Retinal pigment epithelial cell (primary cell): ENCODE data around the gene OPN4.

GRCh38 chr10:86499723-86500980 lies 21.4 kb downstream of the WAPL start:
- RRBS = no CpG with 5 or more reads among the region's 11 CpGs

GRCh38 chr10:86654393-86654866 lies at the start of gene OPN4:
TSS of gene OPN4 (plus strand) at chr10:86654547.
- RRBS = no CpG with 5 or more reads among the region's 14 CpGs

DNA sequence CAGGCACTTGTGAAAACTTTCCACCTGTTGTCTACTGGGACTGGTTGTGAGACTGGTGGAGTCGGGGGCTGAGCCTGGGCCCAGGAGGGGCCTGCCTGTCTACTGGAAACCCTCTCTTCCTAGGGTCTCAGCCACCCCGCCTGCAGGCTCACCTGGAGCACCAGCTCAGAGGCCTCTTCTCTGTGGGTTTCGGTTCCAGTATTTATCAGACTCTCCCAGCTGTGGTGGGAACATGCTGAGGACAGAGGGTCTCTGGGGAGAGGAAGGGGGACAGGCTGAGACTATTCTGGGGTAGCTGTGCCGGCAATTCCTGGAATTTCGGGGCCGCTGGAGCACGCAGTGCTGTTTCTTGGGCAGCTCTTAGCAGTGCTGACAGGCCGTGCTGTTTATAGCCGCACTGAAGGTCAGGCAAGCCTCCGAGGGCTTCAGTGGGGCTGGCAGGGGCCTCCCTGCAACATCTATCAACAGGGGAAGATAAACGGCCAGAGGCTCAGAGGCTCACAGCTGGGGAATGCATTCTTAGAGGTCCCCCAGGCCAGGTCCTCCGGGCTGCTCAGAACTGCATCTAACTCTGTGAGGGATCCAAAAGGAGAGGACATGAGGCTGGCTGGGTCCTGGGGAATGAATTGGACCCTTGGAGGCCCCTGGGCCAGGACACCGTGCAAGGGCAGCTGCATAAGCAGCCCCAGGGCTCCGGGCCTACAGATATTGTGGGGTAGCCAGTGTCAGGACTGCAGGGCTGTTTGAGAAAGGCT lies 4.0 kb downstream of the LDB3 start:
- RRBS = no CpG with 5 or more reads among the region's 14 CpGs

DNA sequence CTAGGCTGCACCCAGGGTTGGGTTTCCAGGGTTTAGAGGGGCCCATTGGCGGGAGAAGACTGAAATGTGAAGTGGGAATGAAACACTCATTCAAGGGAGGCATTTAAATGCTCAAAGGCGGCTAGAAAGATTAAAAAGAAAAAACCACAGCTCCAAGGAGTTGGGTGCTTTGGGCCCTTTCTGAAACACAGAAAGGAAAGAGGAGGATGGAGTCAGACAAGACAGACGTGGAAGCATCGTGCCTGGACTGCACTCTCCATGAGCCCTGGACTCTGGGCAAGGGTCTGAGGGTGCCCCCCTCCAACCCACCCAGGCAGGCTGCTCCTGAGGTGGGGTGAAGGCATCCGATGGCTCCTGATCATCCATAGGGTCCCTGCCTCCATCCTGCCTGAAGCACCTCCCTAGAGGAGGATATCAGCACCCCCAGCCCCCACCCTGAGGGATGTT lies 6.3 kb downstream of the LDB3 start:
- RRBS = no CpG with 5 or more reads among the region's 5 CpGs

DNA sequence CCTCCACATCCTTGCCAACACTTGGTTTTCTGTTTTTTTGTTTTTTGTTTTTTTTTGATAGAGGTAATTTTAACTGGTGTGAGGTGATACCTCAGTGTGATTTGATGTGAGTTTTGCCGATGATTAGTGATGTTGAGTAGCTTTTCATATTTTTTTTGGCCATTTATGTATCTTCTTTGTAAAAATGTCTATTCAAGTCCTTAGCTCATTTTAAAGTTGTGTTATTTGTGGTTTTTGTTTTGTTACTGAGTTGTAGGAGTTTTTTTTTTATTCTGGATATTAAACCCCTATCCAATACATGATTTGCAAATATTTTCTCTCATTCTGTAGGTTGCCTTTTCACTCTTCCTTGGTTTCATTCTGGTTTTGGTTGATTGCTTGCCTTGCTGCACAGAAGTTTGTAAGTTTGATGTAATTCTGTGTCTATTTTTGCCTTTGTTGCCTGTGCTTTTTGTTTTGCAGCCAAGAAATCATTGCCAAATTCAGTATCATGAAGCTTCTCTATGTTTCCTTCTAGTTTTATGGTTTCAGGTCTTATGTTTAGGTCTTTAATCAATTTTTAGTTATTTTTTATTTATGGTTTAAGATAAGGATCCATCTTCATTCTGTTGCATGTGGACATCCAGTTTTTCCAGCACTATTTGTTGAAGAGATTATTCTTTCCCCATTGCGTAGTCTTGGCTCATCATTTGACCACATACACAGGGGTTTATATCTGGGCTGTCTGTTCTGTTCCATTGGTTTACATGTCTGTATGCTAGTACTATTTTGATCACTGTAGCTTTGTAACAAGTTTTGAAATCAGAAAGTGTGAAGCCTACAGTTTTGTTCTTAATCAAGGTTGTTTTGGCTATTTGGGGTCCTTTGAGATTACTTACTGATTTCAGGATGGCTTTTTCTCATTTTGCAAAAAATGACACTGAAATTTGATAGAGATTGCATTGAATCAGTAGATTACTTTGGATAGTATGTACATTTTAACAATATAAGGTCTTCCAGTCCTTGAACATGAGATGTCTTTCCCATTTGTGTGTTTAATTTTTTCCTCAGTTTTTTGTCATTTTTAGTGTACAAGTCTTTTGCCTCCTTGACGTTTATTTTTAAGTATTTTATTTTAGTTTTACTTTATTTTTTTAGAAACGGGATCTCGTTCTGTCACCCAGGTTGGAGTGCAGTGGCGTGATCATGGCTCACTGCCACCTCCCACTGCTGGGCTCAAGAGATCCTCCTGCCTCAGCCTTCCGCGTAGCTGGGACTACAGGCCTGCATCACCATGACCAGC lies 26.5 kb downstream of the BMPR1A start:
- RRBS = no CpG with 5 or more reads among the region's 8 CpGs

DNA sequence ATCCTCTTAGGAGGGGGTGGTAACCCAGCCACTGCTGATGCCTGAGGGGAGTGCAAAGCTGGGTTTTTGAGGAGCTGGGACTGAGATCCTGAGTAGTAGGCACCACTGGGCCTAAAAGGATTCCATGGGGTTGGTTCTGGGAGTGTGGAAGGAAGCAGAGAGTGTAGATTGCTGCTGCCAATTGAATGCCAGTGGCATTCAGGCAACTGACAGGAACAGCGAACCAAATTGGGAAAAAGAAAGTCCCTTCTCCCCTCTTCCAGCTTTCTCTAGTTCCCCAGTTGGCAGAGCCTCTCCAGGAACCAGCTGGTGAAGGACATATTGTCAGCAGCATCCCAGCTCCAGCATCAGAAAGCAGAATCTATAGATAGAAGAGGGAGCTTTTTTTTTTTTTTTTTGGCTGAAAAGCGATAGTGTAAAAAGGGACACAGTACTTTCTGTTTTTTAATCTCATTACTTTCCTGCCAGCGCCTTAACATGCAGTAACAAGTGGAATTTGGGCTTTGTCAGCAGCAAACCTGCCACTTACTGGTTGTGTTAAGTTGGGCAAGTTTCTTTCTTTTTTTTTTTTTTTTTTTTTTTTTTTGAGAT lies 91.5 kb downstream of the MMRN2 start:
- RRBS = no CpG with 5 or more reads among the region's 3 CpGs

DNA sequence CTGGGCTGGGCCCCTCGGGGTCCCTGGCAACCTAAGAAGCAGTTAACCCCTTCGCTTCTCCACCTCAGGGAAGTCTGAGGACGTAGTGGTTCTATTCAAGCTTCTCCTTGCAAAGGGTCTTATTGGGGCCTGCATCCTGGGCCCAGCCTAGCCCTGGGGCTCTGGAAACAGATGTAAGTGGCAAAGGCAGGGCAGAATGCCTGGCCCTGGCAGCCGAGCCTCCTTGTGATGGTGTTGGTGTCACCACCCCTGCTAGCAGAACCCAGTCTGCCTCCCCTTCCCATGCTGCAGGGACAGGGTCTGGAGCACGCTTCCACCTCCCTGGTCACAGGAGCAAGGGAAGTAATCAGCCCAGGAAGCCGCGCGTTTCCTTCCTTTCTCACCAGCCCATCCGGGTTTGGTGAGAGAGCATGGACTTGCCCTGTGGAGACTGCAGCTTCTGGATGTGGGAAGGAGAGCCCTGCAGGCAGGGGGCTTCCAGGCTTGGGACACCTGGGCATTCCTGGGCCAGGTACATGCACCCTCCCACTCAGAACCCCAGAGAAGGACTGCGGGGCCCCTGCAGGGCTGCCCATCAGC lies 2.0 kb downstream of the MMRN2 start:
- RRBS = no CpG with 5 or more reads among the region's 10 CpGs

DNA sequence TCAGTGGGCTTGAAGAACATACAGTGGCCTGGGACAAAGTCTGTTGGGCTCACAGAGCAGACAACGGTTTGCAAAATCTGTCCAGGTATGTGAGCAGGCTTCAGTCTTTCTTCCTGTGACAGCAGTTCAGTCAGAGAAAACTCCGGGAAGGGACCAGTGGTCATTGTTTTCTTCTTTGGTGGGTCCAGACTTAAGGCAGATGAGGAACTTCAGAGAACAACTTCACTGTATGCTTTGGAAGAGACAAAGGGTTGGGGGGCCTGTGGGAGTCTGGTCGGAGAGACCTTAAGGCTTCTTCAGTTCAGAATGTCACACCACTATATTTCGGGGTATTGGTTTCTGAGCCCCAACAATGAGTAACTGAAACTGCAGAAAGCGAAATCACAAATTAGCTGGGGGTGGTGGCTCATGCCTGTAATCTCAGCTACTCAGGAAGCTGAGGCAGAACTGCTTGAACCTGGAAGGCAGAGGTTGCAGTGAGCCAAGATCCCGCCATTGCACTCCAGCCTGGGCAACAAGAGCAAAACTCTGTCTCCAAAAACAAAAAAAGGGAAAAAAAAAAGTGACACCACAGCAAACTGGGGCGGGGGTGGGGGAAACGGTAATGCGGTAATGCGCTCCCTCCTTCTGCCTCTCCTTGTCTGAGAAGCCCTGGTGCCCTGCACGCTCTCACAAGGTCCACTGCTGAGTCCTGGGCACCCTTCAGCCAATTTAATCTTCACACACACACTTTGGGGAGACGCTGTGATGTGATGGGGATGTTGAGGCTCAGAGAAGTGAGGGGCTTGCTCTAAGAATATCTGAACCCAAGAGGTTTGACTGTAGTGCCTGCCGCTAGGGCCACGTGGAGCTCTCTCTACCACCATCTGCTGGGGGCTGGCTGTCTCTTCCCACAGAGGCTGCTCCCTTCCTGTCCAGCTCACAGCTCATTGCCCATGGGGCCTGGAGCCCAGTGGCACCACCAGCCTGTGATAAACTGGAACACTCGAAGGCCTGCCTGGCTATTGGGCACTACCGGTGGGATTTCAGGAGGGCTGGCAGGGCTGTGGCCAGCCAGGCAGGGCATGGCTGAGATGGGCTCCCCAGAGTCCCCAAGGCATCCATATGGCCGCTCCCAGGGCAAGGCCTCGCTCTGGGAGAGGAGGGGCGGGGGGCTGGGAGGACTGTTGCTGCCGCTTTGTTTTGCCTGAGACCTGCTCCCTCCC lies 2.0 kb upstream of the ADIRF start:
- RRBS = no CpG with 5 or more reads among the region's 20 CpGs

DNA sequence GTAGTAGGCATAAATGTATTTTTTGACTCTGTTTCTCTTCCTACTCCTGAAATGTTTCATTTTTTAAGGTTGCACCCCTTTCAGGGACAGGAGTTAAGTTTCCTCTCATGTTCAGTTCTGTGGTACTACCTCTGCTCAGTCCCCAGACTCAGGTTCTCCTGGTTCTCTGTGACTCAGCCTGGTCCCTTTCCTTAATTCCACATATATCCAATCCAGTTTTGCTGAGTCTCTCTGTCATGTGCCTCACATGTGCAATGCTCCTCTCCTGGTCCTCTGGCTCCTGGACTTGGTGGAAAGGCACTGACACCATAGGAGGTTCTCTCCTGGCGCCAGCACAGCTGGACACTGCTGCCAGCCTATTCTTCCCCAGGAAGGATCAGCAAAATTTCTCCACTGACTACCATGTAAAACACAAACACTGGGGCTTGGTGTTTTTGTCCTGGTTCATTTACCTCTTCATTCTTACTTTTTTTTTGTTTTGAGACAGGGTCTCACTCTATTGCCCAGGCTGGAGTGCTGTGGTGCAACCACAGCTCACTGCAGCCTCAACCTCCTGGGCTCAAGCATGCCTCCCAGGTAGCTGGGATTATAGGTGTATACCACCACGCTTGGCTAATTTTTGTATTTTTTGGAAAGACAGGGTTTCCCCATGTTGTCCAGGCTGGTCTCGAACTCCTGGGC lies 27.7 kb downstream of the GLUD1 start:
- RRBS = no CpG with 5 or more reads among the region's 3 CpGs

GRCh38 chr10:87082910-87083660 lies 11.6 kb downstream of the GLUD1 start:
- RRBS = no CpG with 5 or more reads among the region's 6 CpGs

- RRBS = no CpG with 5 or more reads among the region's 5 CpGs
Observed at GRCh38 chr10:87083733-87084266, 10.8 kb downstream of the GLUD1 start.

DNA sequence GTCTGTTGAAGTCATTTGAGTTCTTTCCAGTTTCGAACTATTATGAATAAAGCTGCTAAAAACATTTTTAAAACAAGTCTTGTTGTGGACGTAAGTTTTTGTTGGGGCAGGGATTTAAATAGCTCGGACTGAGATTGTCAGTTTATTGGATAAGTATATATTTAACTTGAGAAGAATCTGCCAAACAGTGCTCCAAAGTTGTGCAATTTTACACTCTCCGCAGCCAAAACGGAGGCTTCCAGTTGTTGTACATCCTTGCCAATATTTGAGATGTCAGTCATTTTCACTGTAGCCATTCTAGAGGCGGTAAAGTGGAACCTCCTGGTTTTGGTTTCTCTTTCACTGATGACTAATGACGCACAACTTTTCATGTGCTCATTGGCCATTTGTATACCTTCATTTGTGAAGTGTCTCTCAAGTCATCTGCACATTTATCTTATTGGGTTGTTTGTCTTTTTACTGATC lies 24.4 kb upstream of the NUTM2A start:
- RRBS = no CpG with 5 or more reads among the region's 7 CpGs

DNA sequence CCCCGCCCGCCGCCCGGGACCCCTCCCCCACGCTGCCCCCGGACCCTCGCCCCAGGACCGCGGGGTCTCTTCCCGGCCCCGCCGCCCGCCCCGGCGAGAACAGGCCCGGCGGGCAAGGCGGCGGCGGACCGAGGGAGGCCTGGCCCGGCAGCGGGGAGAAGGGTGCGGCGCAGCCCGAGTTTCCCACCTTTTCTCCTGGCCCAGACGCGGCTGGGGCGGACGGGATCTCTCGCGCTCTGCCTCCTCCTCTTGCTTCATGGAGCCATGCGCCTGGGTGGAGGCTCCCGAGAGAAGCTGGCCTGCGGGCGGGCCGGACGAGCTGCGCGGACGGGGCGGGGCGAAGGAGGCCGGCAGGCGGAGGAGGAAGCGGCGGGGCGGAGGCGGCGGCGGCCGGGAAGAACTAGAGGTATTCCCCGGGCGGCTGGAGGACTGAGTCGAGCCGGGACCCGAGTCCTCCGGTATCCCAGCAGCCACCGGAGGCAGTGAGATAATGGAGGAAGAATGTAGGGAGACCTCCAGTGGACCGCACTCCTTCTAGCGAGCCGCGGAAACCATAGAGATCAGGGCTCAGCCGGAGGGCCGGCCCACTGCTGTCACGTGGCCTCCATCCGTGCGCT lies 15.4 kb upstream of the NUTM2D start:
- RRBS = no CpG with 5 or more reads among the region's 68 CpGs

DNA sequence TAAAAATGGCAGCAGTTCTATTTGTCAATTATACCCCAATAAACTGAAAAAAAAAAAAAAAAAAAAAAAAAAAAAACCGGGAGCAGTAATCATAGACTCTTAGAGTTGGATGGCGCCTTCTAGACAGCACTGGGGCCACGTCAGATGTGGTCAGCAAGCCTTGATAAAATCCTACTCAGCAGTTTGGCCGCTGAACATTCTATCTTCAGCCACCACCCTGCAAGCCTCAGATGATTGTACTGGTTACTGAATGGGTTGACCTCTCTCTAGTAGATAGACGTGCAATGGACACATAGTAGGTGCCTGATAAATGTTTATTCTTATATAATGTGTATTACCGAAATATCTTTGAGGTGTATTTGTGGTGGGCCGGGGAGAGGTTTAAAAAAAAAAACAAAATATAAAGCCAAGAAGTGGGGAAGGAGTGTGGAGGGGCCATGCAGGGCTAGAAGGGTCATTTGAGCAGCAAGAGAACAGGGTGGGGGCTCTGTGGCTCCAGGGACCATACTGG lies 1.1 kb downstream of the PAPSS2 start:
- RRBS = no CpG with 5 or more reads among the region's 7 CpGs

- RRBS = no CpG with 5 or more reads among the region's 5 CpGs
Observed at GRCh38 chr10:87686079-87686697, 26.5 kb downstream of the PAPSS2 start.

DNA sequence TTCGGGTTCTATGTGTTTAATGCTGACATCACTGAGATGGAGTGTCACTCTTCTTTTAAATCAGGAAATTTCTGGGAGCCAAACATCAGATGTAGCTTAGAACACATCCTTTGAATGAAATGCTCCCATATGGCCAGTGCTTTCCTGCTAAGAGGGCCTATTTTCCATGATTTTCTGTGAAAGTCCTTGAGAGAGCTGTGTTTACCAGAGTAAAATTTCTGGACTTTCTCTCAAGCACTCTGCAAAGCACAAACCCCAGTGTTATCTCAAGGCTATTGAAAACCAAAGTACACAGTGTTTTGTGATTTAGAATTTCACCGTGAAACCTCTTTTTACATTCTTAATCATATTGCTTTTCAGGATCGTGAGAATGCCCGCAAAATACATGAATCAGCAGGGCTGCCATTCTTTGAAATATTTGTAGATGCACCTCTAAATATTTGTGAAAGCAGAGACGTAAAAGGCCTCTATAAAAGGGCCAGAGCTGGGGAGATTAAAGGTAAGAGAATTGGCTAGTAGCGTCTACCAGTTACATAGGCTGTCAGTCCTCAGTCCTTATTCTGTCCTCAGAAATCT lies 54.1 kb downstream of the PAPSS2 start:
- RRBS = no CpG with 5 or more reads among the region's 6 CpGs

DNA sequence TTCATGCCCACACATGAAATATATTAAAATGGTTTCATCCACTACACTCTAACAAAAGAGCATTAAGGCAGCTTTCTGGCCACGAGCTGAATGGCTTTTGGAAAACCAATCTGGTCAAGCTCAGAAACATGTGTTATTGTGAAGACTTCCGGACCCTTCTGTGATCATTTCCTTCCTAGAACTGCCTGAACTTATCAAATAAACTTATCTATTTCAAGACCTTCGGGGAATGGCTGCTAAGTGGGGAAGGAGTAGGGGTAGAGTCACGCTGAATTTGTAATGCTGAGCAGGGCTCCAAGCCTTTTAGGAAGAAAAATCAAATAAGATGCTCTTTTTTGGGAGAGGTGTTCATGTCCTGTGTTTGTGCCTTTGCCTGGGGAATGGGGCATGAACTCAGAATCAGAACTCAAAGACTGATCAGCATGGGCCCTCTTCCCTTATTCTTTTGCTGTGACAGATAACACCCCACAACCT lies 56.7 kb downstream of the PAPSS2 start:
- RRBS = no CpG with 5 or more reads among the region's 4 CpGs

DNA sequence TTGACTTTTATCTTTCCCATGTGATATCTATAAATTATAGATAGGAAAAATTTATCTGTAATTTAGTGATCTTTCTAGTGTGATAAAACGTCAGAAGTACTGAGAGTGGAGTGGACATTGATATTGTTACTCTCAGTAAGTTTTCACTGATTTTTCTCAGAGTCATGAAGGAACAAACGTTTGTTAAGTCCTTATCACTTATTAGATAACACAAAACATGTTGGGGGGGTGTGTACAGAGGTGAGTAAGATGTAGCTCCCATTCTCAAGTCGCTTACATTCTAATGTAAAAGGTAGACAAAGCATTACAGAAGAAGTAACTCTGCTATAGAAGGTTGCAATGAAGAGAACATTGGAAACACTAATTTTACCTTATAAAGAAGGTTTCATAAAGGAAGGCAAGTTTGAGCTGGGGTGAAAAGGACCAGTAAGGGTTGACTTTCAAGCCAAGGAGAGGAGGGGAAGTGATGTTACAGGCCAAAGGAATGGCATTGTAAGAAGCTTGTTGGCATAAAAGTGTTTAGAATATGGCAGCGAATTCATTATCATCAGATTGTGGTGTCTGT lies 62.9 kb downstream of the PTEN start:
- RRBS = no CpG with 5 or more reads among the region's 4 CpGs

- RRBS = no CpG with 5 or more reads among the region's 3 CpGs
Observed at GRCh38 chr10:87966981-87967463, 103.6 kb downstream of the PTEN start.

DNA sequence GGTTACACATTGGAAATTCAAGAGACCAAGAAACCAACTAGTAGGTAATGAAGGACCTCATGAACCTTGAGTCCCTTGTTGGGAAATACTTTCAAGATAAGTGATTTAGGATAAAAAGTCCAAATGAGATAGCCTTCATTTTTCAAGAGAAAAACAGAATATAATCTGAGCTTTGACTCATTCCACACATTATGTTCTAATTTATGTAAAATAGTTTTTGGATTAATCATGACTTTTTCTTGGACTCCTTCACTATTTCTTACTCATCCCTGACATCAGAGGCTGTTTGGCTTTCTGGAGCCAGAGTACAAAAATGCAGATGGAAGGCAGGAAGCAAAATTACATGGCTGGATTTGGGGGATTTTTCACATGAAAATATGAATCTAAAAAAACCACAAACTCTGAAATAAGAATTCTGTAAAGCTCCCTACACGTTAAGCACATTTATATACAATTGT lies 13.0 kb upstream of the LIPF start:
- RRBS = no CpG with 5 or more reads among the region's 1 CpG